HEK293 (cell line): ENCODE data around the gene TOLLIP.

DNA sequence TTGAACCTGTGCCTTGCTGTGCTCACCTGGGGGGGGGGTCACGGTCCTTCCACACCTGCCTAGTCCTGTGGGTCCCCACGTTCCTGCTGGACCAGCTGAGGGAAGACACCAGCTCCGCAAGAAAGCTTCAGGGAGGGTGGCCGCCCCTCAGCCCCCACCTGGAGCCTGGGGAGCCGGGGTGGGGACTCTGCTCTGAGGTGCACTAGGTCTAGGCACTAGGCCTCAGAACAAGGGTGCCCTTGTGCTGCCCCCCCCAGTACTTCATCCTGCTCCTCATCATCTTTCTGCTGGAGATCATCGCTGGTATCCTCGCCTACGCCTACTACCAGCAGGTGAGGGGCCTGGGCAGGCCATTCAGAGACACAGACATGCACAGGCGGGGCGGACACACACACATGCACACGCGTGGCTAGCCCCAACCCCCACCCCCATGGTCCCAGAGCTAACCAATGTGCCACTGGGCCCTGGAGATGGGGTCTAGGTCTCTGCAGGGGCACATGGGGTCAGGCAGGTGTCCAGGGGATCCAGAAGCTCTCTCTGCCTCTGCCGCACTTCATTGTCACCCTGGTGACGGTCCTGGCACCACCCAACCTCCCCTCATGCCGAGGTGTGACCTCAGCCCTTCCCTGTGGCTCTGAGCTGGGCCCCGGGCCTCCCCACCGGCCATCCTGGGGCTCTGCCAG, 3.9 kb downstream of the CD151 start:
- PRO-cap: no peak
- RRBS, 2 experiments: no CpG with 5 or more reads among the region's 17 CpGs

- PRO-cap: no peak
- RRBS, 2 experiments: no CpG with 5 or more reads among the region's 16 CpGs
Observed at GRCh38 chr11:840809-841408, 1.4 kb downstream of the POLR2L start.

- PRO-cap: bidirectional peak, plus-strand start at chr11:849856, minus-strand start at chr11:849576
- RRBS, 2 experiments: 2 to 3% methylated on average over 69 to 72 of the region's 113 CpGs
Observed at GRCh38 chr11:849223-850119, 6.8 kb downstream of the TSPAN4 start.

DNA sequence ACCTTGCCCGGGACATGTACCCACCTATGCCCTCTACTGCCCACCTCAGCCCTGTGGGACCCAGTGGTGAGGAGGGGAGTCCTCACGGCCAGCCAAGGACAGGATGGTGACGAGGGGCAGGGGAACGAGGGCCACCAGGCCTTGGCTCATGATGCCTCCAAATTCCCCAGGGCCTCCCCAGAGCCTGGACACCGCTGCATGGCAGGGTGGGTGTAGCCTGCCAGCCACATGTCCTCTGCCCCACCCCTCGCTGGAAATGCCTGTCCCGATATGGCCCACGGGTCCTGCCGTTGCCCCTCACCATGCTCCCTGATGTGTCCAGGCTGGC, 26.2 kb downstream of the TSPAN4 start:
- PRO-cap: no peak
- RRBS, 2 experiments: no CpG with 5 or more reads among the region's 9 CpGs

GRCh38 chr11:869553-870360, 27.1 kb downstream of the TSPAN4 start:
- PRO-cap: no peak
- RRBS, 2 experiments: no CpG with 5 or more reads among the region's 28 CpGs

- PRO-cap: unidirectional peak, plus-strand start at chr11:975393; unidirectional peak, plus-strand start at chr11:975534
- RRBS, 2 experiments: no CpG with 5 or more reads among the region's 60 CpGs
Observed at GRCh38 chr11:975056-975825, 49.6 kb downstream of the AP2A2 start.

DNA sequence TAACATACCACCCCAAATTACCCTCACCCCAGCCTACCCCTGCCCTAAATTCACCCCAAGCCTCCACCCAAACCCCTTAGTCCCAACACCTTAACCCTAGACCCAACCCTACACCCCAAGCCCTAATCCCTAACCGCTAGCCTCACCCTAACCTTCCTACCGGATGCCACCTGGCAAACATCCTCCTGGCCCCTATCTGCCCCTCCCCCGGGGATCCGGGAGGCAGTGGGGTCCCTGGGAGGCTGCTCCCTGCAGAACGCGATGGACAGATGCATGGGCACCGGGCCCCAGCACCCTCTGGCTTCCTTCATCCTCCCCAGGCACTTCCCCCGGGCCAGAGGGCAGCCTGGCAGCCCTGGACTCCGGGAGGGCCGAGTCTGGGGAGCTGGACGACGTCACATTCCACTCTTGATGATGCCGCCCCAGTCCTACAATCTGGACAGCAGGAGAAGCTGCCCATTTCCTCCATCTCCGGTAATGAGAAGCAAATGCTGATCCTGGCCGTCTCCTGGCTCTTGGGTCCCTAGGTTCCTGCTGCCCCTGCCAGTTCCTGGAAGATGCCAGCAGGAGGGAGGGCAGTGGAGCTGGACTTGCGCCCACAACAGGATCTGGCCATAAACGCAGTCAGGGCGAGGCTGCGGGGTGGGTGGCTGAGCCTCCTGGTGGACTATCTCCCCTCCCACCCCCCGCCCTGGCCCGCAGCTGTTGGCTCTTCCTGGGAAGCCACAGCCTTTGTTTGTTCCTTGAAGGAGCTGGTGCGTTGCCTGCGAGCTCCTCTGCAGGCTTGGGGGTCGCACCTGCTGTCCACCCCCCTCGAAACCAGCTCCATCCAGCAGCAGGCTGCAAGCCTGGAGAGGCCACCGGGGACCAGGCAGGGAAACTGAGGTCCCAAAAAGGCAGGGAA, 17.7 kb upstream of the MUC6 start:
- PRO-cap: no peak
- RRBS, 2 experiments: 78 to 81% methylated on average over 7 to 12 of the region's 26 CpGs

GRCh38 chr11:1150713-1151471, 6.9 kb upstream of the MUC5AC start:
- PRO-cap: no peak
- RRBS, 2 experiments: 27% methylated on average over 6 of the region's 28 CpGs; no CpG with 5 or more reads in 1 of the 2 experiments

GRCh38 chr11:1203390-1204276, 19.2 kb upstream of the MUC5B start:
- PRO-cap: no peak
- RRBS, 2 experiments: 62 to 65% methylated on average over 12 of the region's 34 CpGs

- PRO-cap: no peak
- RRBS, 2 experiments: 56 to 68% methylated on average over 2 of the region's 64 CpGs
Observed at GRCh38 chr11:1241355-1242666, 18.9 kb downstream of the MUC5B start.

DNA sequence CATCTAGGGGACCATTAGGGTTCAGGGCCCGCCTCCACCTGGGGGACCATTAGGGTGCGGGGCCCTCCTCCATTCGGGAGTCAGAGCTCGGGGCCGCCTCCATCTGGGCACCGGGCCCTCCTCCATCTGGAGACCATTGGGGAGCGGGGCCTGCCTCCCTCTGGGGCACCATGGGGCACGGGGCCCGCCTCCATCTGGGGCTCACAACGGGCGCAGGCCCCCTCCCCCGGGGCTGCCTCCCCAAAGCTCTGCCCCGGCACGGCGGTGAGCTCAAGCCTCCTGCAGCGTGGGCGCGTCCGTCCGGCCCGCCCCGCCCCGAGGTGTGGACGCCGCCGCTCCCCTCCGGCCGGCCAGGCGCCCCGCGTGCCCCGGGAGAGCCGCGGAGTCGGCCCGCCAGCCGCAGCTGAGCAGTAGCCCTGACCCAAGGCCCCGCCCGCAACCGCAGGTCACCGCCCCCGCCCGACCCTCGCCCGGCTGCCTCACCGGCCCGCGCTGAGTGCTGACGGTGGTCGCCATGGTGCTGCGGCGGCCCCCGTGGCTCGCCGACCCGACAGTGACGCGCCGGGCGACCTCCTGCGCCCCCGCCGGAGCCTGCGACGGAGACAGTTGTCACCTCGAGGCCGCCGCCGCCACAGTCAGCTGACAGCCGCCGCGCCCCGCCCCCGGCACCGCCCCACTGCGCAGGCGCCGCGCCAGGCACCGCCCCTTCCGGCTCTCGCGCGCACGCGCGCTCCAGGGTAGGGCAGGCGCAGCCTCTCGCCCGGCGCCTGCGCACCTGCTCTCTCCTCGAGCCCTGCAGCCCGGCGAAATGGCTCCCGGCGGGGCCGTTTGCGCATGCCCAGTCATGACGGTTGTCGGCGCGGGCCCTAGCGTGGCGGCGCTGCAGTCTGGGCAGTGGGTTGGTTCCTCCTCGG, at the start of gene TOLLIP:
Gene TOLLIP (minus strand): TSS at position 650 of the 914 bp plus-strand sequence.
- PRO-cap: bidirectional peak, plus-strand start at position 841 of the sequence, minus-strand start at position 637 of the sequence
- RRBS, 2 experiments: 1% methylated on average over 68 to 70 of the region's 107 CpGs

DNA sequence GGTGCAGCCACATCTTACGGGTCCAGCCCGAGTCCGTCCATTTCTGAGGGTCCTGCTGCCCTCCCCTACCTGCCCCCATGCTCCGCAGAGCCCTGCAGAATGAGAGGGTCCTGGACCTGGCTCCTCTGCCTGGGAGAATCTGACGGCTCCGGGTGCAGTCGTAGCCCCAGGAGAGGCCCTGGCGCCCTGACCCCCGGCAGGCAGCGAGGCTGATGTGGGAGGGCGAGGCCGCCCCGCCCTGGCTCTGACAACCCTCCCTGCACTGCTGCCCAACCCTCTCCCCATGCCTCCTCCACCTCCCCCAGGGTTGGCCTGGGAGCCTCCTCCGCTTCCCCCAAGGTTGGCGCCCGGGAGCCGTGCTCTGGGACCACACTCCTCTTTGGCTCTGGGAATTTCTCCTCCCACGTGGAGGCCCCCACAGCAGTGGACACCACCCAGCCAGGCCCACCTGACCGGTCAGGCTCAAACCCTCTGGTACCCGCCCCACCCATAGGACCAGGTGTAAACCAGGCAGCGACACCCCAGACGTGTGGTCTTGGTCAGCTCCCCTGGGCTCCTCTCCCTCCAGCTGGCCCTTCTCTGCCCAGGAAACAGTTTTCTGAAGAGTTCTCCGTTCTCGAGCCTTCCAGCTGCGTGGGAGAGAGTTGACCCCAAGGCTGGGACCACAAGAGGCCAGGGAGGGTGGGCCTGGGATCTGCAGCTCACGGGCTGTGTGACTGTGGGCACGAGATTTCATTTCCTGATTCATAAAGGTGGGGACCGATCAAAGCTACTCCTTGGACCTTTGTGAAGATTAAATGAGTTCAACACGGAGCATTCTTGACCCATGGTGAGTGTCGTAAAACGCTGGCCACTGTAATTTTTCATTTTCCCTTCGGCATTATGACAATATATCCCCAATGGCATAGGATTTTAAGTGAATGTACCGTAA, 39.5 kb upstream of the BRSK2 start:
- PRO-cap: no peak
- RRBS, 2 experiments: 84 to 88% methylated on average over 4 to 5 of the region's 33 CpGs

- PRO-cap: no peak
- RRBS, 2 experiments: no CpG with 5 or more reads among the region's 9 CpGs
Observed at GRCh38 chr11:1356654-1357195, 33.0 kb upstream of the BRSK2 start.

- PRO-cap: unidirectional peak, minus-strand start at chr11:1391335
- RRBS, 2 experiments: 5 to 71% methylated on average over 10 to 11 of the region's 25 CpGs
Observed at GRCh38 chr11:1391070-1391742, 1.5 kb downstream of the BRSK2 start.

DNA sequence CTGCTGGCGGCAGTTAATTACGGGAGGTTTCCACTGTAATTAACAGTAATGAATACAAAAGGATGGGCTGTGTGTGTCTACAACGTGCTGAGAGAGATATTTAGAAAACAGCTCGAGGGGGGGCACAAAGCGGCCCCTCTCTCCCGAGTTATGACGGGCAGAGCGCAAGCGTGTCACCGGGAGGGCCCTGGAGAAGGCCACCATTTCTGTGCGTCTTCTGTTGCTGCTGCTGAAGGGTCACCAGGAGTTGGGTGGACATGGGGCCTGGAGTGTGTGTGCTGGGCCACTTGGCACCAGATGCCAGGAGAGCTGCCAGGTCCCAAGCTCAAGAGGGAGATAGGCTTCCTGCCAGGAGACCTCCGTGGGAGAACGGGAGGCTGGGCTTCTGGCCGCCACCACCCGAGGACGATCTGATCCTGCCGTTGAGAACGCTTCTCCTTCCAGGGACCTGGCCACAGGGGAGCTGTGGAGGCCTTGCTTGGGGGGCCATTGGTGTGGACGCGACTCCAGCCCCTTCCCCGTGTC, 2.2 kb downstream of the BRSK2 start:
- PRO-cap: no peak
- RRBS, 2 experiments: no CpG with 5 or more reads among the region's 21 CpGs

DNA sequence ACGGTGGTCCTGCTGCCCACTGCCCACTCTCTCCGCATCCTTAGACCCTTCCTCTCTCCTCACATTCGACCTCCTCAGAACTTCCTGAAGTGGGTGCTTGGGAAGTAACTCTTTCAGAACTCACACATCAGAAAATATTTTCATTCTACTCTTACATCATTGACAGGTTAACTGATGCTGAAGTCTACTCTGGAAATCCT, 25.7 kb upstream of the MOB2 start:
- PRO-cap: no peak
- RRBS, 2 experiments: no CpG with 5 or more reads among the region's 3 CpGs

GRCh38 chr11:1513324-1514218, 27.0 kb upstream of the MOB2 start:
- PRO-cap: no peak
- RRBS, 2 experiments: no CpG with 5 or more reads among the region's 23 CpGs

- PRO-cap: no peak
- RRBS, 2 experiments: no CpG with 5 or more reads among the region's 25 CpGs
Observed at GRCh38 chr11:1531472-1532426, 40.3 kb downstream of the DUSP8 start.

DNA sequence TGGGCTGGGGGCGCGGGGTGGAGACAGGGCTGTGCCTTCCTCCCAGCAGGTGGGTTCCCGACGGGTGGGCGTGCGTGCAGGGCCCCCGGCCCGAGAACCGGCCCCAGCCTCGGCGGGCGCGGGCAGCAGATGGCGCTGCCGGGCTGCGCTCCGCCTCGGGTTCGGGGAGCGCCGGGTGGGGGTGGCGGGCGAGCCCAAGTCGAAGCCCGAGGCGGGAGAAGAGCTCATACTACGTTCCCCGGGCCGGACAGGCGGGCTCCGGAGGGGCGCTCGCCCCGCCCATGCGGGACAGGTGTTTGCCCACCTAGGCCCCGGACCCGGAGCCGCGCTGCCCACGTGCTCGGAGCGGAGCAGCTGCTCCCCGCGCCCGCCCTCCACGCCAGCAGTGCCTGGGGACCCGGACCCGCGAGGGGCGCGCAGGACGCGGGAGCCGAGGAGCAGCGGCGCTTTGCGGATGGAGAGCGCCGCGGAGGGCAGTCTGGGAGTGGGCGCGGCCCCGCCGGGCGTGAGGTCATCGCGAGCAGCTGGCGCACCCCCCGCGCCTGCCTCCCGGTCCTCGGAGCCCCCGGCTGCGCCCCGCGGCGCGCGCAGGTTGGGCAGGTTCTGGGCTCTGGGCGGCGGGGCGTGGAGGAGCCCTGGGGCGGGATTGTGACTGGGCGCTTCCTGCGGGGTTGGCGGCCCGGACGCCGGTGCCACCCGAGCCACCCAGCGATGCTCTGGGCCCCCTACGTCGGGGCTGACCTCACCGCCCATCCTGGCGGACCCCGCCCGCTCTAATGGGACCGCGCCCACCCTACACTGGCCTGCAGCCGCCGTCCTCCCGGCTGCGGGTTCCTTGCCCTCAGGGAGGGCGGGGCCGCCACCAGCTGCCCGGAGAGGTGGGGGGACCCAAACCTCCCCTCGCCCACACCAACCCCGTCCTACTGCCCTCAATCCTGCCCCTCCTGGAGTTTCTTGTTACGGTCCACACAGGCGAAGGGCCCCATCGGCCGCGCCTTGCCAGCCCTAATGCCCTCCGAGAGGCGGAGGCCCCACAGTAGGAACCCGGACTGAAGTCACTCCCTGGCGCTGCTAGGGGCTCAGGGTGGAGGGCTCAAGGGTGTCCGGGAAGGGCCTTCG, 25.1 kb downstream of the DUSP8 start:
- PRO-cap: unidirectional peak, plus-strand start at position 227 of the sequence
- RRBS, 2 experiments: 8 to 9% methylated on average over 47 to 58 of the region's 119 CpGs

DNA sequence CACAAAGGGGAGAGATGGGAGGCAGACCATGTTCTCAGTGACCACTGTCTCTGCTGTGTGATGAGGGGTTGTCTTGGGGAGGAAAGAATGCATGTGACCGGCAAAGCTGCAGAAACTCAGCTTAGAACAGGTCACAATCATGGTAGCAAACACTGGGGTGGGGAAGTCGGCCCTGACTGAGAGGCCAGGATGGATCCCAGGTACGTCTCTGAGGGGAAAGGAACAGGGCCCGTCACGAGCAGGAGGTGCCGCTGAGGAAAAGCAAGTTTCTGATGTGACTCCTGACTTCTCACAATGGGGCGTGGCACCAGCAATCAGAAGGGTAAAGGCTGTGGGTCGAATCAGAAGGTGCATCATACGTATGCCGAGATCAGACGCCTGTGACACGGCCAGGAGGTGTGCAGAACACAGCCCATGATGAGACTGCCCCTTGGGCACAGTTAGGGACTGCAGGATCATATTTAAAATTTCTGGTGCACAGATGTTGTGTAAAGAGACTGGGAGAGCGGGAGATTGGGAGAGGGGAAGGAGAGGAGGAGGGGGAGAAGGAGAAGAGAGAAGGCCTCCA, 30.5 kb downstream of the KRTAP5-5 start:
- PRO-cap: no peak
- RRBS, 2 experiments: no CpG with 5 or more reads among the region's 13 CpGs